Placental epithelial cell (primary cell): ENCODE measurements around a stretch of chr22.

DNA sequence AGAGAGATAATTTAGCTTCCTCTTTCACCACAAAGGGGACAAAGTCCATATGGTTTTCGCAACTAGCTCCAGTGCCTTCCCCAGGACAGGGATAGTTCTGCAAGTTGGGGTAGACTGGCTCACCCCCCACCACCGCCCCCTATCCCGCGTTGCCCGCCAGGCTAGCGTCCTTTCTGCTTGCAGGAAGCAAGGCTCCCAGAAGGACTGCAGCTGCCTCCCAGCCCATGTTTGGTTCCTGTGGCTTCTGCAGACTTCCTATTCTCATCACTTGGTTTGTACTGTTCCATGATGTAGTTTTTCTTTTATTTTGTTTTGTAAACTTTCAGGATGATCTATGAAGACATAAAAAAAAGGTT lies 75.6 kb upstream of the MYO18B start:
- CAGE, long polyA plus RNA: no peak

GRCh38 chr22:26436788-26437372 lies 7.8 kb downstream of the ASPHD2 start:
- CAGE, long polyA plus RNA: no peak

DNA sequence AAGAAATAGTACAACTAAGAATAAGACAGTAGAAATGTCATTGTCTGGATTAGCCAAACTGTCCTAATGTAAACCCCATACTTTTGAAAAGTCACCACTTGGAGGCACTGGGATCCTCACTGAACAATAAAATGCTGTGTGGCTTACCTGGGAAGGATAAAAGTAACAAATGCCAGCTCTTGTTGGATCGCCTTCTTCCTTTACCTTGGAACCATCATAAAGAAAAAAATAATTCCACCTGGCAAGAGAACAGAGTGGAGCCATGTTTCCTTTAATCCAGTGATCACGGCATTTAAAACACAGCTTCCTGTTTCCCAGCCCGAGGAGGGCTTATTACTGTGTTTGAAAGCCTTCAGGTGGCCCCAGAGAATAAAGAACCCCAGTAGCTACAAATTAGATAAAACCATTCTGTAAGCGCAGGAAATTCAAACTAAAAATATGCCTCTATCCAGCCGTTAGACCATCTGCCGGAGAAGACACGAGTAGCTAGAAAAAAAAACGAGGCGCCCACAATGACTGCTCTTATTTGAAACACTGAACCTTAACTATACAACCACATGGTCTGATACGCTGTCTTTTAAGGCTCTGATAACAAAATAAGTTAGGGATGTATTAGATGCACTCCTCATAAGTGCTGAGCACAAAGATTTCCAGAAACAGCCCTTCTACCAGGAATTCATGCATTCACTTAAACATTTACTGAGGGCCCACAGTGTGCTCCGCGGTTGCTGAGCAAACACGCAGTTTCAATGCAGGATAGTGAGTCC lies 4.3 kb downstream of the HPS4 start:
- CAGE, long polyA plus RNA: no peak

- CAGE, long polyA plus RNA: no peak
Observed at GRCh38 chr22:26522161-26522855, 10.0 kb upstream of the TFIP11 start.

DNA sequence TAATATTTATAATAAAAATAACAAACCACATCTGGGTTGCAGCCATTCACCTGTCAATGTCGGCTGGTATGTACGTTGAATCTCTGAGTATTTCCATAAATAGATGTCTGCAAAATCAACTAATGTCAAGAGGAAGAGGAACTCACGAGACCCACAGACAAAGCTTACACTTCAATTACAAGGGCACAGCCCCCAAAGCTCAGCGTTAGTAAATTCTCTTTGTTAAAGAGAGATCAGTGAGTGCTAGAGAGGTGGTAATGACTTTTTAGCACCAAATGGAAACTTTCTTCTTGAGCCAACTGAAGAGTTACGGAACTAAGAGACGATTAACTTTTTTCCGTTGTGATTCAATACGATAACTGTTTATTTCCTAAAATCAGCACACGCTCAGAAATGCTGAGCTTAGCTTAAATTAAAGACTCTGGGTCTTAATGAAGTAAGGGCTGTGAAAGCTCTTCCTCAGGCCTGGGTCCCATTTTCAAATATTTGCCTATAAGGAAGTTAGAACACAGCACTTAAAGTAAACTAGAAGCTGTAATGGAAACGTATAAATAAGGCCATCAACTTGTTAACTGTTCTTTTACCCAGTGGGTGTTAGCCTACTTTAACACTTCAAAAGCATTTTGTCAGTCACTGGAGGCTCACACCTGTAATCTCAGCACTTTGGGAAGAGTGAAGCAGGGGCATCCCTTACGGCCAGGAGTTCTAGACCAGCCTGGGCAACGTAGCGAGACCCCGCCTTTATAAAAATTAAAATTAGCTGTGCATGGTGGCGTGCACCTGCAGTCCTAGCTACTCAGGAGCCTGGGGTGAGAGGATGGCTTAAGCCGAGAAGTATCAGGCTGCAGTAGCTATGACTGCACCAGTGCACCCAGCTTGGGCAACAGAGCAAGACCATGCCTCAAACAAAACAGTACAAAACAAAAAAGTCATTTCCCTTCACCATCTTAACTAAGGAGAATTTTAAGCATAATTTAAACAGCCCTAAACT lies 22.9 kb upstream of the TFIP11 start:
- CAGE, long polyA plus RNA: no peak

DNA sequence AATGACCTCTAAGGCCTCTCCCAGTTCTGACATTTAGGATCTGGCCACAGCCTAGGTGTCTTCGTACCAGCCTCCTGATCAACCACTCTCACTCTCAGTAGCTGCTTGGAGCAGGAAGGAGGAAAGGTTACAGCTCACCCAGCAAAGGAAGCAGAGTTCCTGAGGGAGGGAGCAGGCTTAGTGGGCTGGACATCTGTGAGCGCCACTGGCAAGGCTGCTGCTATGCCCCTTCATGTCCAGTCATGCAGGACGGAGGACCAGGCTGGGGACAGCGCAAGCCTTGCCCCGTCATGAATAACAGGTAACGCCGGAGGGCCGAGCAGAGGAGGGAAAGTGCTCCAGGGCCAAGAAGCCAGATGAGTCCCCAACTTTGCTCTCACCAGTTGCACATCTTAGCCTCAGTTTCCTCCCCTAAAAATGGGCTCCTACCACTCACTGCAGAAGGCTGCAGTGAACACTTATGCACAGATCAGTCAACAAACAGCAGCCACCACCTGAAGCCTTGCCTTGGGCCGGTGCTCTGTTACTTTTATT lies 25.7 kb downstream of the TPST2 start:
- CAGE, long polyA plus RNA: no peak

DNA sequence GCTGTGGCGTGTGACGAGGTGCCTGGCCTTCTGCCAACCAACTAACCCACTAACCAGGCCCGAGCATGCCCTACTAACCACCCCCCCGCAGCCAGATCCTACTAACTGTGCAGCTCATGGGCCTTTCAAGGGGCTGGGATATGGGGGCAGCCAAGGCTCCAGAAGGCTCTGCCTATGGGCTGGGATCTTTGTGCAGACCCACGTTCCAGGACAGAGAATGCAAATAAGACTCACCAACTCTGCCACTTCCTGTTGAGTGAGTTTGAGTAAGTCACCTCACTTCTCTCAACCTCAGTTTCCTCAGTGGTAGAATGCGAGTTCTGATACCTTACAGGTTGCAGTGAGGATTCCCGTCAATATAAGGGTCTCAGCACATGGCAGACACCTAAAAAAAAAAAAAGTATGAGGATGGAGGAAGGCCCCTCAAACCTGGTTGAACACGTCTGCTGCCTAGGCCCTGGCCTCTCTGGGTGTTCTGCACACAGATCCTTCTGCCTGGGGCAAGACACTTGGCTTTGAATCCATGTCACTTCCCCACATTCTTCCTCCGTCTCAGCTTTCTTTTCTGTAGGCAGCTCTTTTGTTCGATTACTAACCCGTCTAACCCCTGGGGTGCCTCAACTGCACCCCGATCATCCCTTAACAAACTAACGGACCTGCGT lies 49.8 kb downstream of the CRYBA4 start:
- CAGE, long polyA plus RNA: no peak

- CAGE, long polyA plus RNA: no peak
Observed at GRCh38 chr22:26892357-26893298, 270.9 kb downstream of the CRYBA4 start.

DNA sequence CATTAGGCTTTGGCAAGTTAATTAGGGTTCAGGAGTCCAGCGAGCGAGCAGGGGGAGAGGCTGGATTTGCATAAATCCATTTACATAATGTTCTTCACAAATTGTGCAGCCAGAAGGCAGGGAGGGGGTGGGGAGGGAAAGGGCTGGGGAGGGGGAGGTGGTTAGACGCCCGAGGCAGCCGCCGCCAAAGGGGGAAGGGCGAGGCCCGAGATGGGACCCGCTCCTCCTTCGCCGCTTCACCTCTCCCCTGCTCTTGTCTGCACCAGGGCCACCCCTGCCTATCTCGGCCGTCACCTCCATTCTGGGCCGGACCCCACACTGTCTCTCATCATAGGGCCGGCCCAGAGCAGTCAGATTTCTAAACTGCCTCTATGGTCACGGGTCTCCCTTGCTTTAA lies 281.7 kb downstream of the CRYBA4 start:
- CAGE, long polyA plus RNA: no peak

DNA sequence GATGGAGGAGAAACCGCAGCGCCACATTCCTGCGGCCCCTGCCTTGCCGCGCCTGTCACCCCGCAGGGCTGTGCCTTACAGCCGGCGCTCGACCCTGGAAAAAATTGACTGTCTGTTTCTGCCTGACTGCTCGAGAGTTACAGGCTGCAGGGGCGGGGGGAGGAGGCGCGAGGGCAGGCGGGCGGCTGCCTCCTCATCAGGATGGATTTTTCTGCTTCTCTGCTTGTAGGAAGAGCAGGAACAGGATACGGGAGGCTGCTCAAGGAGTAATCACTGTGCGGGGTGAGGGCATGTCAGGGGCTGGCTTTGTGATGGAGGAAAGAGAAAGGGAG lies 479.1 kb downstream of the CRYBA4 start:
- CAGE, long polyA plus RNA: no peak

GRCh38 chr22:27372911-27373846 lies 428.4 kb downstream of the MN1 start:
- CAGE, long polyA plus RNA: no peak

- CAGE, long polyA plus RNA: no peak
Observed at GRCh38 chr22:27399195-27399691, 402.3 kb downstream of the MN1 start.

GRCh38 chr22:27512215-27512877 lies 289.2 kb downstream of the MN1 start:
- CAGE, long polyA plus RNA: no peak

DNA sequence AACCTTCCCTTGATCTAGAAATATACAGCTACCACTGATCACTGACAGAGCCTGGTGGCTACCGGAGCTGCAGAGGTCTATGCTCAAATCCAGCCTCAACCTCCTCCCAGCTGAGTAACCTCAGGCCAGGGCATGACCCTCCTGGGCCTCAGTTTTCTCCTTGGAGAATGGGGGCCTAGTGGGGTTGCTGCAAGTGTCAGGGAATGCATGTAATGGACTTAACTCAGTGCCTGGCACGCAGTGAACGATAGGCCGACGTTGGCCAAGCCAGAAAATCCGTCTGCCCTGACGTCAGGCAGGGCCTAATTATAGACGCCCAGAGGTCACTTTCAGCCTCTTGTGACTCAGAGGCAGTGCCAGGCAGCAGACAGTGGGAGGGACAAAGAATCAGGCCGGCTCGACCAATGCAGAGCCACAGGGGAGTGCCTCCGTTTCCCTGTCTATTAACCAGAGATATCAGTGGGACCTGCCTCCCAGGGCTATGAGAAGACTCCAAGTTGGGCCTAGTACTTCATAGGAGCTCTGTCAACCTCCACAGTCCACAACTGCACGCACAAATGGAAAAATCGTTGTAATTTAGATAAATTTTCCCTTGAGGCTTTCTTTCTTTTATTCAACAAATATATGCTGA lies 115.0 kb downstream of the MN1 start:
- CAGE, long polyA plus RNA: no peak

DNA sequence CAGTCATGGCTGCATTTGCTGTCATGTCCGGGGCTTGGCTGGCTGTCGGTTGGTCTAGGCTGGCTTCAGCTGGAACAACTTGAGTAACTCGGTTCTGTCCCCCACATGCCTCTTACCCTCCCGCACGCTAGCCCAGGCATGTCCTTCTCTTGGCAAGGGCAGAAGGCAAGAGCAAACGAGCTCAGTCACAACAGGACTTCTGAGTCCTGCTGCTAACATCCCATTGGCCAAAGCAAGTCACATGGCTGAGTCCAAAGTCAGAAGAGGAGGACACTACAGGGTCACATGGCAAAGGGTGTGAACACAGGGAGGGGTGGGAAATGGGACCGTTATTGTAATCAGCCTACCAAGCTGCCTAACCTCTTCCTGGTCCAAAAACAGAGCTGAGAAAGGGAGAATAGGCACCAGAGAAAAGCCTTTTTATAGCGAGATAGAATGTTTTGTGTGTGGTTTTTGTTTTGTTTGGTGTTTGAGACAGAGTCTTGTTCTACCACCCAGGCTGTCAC lies 81.9 kb downstream of the MN1 start:
- CAGE, long polyA plus RNA: no peak

DNA sequence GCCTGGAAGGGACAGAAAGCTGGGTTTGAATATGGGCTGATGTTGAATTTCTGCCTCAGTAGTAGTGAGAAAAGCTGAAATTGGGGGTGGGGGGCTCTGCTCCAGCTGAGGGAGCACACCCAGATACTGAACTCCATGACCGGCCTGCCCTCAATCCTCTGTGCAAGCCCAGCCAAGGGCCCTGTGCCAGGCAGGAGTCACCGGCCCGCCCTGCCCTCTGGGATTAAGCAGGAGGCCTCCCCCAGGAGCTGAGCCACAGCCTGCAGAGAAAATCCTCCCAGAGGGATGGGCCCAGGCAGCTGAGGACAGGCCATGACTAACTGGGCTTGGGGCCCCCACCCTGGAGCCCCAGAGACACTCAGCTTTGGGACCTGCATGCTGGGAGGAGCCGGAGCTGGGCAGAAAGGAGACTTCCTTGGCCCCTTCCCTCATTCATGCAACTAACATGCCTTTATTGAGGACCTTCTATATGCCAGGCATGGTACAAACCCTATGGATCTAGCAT lies 48.8 kb downstream of the MN1 start:
- CAGE, long polyA plus RNA: no peak

- CAGE, long polyA plus RNA: no peak
Observed at GRCh38 chr22:27794149-27794712, 7.3 kb downstream of the MN1 start.

DNA sequence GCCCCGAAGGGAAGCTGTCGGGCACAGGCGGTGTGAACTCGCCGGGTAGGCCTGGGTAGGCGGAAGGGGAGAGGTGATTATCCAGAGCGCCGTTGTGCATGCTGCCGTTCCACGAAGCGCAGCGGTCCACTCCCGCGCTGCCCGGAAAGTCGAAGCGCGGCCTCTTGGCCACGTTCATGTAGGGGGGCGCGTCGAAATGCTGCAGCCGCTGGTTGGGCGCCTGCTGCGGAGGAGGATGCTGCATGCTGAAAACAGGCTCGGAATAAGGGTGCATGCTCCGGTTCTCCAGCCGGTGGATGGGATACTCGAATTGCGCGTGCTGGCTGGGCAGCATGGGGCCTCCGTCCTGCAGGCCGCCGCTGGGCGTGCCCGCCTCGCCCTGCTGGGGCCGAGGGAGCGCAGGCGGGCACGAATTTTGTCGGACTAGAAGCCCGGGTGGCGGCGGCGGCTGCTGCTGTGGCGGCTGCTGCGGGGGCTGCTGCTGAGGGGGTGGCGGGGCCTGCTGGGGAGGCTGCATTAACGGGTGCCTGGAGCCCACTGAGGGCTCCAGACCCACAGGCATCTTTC lies 2.5 kb downstream of the MN1 start:
- CAGE, long polyA plus RNA: no peak

GRCh38 chr22:27849694-27850646 lies 48.4 kb upstream of the MN1 start:
- CAGE, long polyA plus RNA: no peak

- CAGE, long polyA plus RNA: no peak
Observed at GRCh38 chr22:27867969-27868592, 51.0 kb downstream of the PITPNB start.